ENCODE measurements around the genes MAP4K1 and LGALS4.

GRCh38 chr19:38352216-38352851 lies 16.7 kb downstream of the CATSPERG start:
- PRO-cap, 3 experiments = no peak in any of the 3 experiments
- RAMPAGE, long total RNA, 2 experiments = no peak in any of the 2 experiments
- RRBS = no CpG with 5 or more reads among the region's 11 CpGs

- PRO-cap, 3 experiments = no peak in any of the 3 experiments
- RAMPAGE, long total RNA, 2 experiments = no peak in any of the 2 experiments
- RRBS = 4% methylated on average over 6 of the region's 55 CpGs
Observed at GRCh38 chr19:38361432-38362216, 12.7 kb upstream of the PSMD8 start.

- PRO-cap, 3 experiments = peak in 3 of 3 experiments; most common minus-strand start chr19:38362560 (in 2)
- RAMPAGE, long total RNA, 2 experiments = no peak in any of the 2 experiments
- RRBS = 1% methylated on average over 32 of the region's 58 CpGs
Observed at GRCh38 chr19:38362217-38362909, 12.0 kb upstream of the PSMD8 start.

DNA sequence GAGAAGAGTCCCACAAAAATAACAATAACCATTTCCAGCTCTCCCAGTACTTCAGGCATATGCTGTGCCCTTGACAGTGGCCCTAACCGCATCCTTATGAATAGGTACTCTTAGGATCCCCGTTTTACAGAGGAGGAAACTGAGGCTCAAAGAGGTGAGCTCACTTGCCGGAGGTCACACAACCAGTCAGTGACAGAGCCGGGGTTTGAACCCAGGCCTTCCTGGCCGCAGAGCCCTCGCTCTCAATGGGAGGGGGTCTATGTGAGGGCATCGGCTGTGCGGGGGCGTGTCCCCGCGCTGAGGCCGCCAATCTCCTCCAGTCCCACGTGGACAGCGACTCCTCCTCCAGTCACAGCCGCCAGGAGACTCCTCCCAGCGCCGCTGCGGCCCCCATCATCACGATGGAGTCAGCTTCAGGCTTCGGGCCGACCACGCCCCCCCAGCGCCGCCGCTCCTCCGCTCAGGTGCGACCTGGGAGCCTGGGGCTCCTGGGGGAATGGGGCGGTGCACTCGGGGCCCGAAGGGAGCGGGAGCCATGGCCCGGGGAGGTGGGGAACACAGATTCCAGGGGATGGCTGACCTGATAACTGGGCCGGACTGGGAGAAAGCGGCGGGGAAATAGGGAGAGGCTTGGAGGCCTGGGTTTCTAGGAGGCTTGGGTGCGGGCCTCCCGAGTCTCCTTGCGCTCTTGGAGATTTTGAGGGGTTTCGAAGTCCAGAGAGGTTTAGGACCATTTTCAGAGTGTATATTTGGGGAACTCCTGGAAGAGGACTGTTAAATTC lies 6.0 kb downstream of the SPRED3 start:
- PRO-cap, 3 experiments = no peak in any of the 3 experiments
- RAMPAGE, long total RNA, 2 experiments = no peak in any of the 2 experiments
- RRBS = no CpG with 5 or more reads among the region's 39 CpGs

- PRO-cap, 3 experiments = peak in 3 of 3 experiments; most common minus-strand start chr19:38453005 (in 3)
- RAMPAGE, long total RNA, 2 experiments = no peak in any of the 2 experiments
- RRBS = no CpG with 5 or more reads among the region's 25 CpGs
Observed at GRCh38 chr19:38452809-38453179, 19.3 kb downstream of the RYR1 start.

- PRO-cap, 3 experiments = no peak in any of the 3 experiments
- RAMPAGE, long total RNA, 2 experiments = start-site peak on the minus strand in 1 of 2 experiments, at chr19:38617962-38618026 at its widest, 13 reads per replicate
- RRBS = no CpG with 5 or more reads among the region's 26 CpGs
Observed at GRCh38 chr19:38617755-38618562, at the start of gene MAP4K1. Gene MAP4K1 (minus strand): TSS chr19:38617953.

GRCh38 chr19:38676048-38677172 lies 29.0 kb downstream of the ACTN4 start:
- PRO-cap, 3 experiments = no peak in any of the 3 experiments
- RAMPAGE, long total RNA, 2 experiments = no peak in any of the 2 experiments
- RRBS = 82% methylated on average over 1 of the region's 20 CpGs

DNA sequence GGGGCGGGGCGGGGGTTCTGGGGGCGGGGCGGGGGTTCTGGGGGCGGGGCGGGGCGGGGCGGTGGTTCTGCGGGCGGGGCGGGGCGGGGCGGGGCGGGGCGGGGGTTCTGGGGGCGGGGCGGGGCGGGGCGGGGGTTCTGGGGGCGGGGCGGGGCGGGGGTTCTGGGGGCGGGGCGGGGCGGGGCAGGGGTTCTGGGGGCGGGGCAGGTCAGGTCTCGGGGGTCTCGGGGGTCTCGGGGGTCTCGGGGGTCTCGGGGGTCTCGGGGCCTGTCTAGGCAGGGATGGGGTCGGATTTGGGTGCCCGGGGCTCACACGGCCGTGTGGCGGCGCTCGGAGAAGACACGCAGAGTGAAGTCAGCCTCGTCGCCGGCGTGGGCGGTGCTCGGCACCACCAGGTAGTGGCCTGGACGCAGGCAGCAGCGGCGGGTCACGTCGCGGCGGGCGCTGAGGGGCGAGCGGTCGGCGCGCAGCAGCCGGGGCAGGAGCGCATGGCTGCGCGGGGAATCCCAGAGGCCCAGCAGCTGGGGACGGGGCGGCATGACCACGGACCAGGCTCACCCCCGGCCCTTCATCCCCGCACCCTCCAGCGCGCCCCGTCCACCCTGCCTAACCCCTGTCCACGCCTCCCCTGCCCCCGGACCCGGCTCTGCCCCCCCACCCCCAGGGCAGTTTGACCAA lies 8.3 kb downstream of the CAPN12 start:
- PRO-cap, 3 experiments = peak in 3 of 3 experiments; most common plus-strand start position 430 of the sequence (in 3)
- RAMPAGE, long total RNA, 2 experiments = no peak in any of the 2 experiments
- RRBS = 2% methylated on average over 34 of the region's 74 CpGs

GRCh38 chr19:38737291-38737820 lies 6.9 kb downstream of the CAPN12 start:
- PRO-cap, 3 experiments = no peak in any of the 3 experiments
- RAMPAGE, long total RNA, 2 experiments = no peak in any of the 2 experiments
- RRBS = 7% methylated on average over 15 of the region's 21 CpGs

- PRO-cap, 3 experiments = no peak in any of the 3 experiments
- RAMPAGE, long total RNA, 2 experiments = no peak in any of the 2 experiments
- RRBS = no CpG with 5 or more reads among the region's 13 CpGs
Observed at GRCh38 chr19:38759399-38760026, 13.8 kb downstream of the LGALS7 start.

DNA sequence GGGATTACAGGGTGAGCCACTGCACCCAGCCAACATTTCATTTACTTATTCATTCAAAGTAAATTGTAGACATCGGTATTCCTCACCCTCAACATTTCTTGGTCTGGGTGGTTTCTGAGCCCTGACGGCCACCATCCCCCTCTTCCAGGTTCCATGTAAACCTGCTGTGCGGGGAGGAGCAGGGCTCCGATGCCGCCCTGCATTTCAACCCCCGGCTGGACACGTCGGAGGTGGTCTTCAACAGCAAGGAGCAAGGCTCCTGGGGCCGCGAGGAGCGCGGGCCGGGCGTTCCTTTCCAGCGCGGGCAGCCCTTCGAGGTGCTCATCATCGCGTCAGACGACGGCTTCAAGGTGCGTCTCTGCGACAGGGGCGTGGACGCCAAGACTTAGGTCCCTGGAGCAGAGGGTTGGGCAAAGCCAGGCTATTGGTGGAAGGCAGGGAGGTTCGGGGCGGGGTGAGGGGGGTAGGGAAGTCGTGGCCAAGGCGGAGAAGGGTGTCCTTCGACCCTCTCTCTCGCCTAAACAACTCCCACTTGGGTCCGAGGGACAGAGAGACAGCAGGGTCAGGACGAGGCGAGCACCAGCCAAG lies 1.6 kb downstream of the LGALS7B start:
- PRO-cap, 3 experiments = no peak in any of the 3 experiments
- RAMPAGE, long total RNA, 2 experiments = start-site peak on the plus strand in 2 of 2 experiments, centred at positions 133 to 148 of the sequence, 5 to 15 reads per replicate
- RRBS = no CpG with 5 or more reads among the region's 34 CpGs

DNA sequence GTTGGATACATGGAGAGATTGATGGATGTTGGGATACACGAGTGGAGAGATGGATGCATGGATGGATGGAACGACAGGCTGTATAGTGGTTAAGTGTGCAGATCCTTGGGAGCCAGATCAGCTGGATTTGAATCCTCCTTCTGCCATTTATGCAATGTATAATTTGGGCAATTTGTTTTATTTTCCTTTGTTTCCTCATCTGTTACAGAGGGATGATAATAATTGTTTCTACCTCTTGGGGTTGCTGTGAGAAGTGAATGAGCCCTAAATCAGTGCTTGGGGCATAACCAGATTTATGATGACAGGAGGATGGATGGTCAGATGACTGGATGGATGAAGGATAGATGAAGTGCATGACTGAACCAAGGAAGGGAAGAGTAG lies 11.5 kb downstream of the LGALS4 start:
- PRO-cap, 3 experiments = no peak in any of the 3 experiments
- RAMPAGE, long total RNA, 2 experiments = no peak in any of the 2 experiments
- RRBS = no CpG with 5 or more reads among the region's 2 CpGs

DNA sequence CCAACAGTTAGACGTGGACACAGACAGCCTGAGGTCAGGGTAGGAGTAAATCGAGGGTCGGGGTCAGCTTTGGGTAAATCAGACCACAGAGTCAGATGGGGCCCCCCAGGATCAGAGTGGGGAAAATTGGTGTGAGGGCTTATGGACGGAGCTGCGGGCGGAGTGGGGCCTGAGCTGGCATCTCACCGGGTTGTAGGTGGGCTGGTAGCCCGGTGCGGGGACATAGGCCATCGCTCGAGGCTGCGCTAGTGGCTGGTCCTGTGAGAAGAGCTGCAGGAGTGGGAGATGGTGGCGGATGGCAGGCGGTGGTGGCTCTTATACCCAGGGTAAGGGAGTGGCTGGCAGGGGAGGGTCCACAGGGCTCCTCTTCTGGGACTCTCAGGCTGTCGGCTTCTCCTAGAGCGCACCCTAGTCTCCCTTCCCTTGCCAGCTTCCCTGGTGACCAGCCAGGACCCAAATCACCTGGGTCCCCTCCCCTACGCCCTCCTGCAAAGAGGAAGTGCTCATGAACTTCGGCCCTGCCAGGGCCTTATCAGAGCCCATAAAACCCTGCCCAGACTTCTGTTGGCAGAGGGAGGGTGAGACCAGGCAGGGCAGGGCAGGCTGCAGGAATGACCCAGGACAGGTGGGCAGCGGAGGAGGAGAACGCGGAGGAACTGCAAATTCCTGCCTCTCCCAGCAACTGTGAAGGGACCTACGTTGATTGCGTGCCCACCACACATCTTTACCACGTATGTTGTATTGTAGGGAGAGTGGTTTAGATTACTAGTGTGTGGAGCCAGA lies at the start of gene LGALS4:
TSS of gene LGALS4 (minus strand) at position 290 of the 783 bp plus-strand sequence.
- PRO-cap, 3 experiments = no peak in any of the 3 experiments
- RAMPAGE, long total RNA, 2 experiments = no peak in any of the 2 experiments
- RRBS = no CpG with 5 or more reads among the region's 24 CpGs

GRCh38 chr19:38815252-38816117 lies 2.7 kb upstream of the LGALS4 start:
- PRO-cap, 3 experiments = peak in 1 of 3 experiments; most common plus-strand start chr19:38815879 (in 1)
- RAMPAGE, long total RNA, 2 experiments = no peak in any of the 2 experiments
- RRBS = no CpG with 5 or more reads among the region's 30 CpGs

GRCh38 chr19:38825820-38826302 lies 5.7 kb downstream of the ECH1 start:
- PRO-cap, 3 experiments = no peak in any of the 3 experiments
- RAMPAGE, long total RNA, 2 experiments = no peak in any of the 2 experiments
- RRBS = no CpG with 5 or more reads among the region's 10 CpGs

GRCh38 chr19:38832948-38833205 lies 1.3 kb upstream of the ECH1 start:
- PRO-cap, 3 experiments = no peak in any of the 3 experiments
- RAMPAGE, long total RNA, 2 experiments = no peak in any of the 2 experiments
- RRBS = no CpG with 5 or more reads among the region's 12 CpGs

GRCh38 chr19:38848860-38849117 lies 997 bp downstream of the HNRNPL start:
- PRO-cap, 3 experiments = no peak in any of the 3 experiments
- RAMPAGE, long total RNA, 2 experiments = no peak in any of the 2 experiments
- RRBS = no CpG with 5 or more reads among the region's 9 CpGs

GRCh38 chr19:38976221-38977006 lies 872 bp upstream of the FBXO17 start:
- PRO-cap, 3 experiments = peak in 1 of 3 experiments; most common minus-strand start chr19:38976743 (in 1)
- RAMPAGE, long total RNA, 2 experiments = no peak in any of the 2 experiments
- RRBS = 29% methylated on average over 1 of the region's 23 CpGs

DNA sequence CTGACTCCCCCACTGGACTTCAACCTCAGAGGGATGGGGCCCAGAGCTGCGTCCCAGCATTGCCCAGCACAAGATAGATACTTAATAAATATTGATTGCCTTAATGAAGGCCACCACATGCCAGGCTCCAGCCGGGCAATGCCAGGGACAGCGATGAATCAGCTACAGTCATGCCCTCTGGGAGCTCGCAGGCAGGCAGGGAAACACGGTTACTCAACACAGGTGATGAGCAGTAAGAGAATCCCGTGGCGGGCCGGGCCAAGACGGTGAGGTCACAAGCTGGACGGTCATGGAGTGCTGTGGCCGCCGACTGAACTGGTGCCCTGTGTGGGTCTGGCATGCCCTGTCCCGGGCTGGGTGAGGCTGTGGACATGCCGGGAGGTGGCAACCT lies 13.3 kb upstream of the PAK4 start:
- PRO-cap, 3 experiments = no peak in any of the 3 experiments
- RAMPAGE, long total RNA, 2 experiments = no peak in any of the 2 experiments
- RRBS = 87% methylated on average over 4 of the region's 14 CpGs

GRCh38 chr19:39157506-39158179 lies 32.1 kb downstream of the PAK4 start:
- PRO-cap, 3 experiments = no peak in any of the 3 experiments
- RAMPAGE, long total RNA, 2 experiments = no peak in any of the 2 experiments
- RRBS = 59% methylated on average over 1 of the region's 19 CpGs

Measured in testis (tissue), 5 donors.